ENCODE data around the gene PEX11G.

GRCh38 chr19:6707338-6707801, 13.1 kb downstream of the C3 start:
- PRO-cap: no peak
- RRBS: 89% methylated on average over 3 of the region's 24 CpGs

GRCh38 chr19:6760509-6761313, 6.5 kb downstream of the SH2D3A start:
- PRO-cap: no peak
- RRBS: 97% methylated on average over 3 of the region's 22 CpGs

DNA sequence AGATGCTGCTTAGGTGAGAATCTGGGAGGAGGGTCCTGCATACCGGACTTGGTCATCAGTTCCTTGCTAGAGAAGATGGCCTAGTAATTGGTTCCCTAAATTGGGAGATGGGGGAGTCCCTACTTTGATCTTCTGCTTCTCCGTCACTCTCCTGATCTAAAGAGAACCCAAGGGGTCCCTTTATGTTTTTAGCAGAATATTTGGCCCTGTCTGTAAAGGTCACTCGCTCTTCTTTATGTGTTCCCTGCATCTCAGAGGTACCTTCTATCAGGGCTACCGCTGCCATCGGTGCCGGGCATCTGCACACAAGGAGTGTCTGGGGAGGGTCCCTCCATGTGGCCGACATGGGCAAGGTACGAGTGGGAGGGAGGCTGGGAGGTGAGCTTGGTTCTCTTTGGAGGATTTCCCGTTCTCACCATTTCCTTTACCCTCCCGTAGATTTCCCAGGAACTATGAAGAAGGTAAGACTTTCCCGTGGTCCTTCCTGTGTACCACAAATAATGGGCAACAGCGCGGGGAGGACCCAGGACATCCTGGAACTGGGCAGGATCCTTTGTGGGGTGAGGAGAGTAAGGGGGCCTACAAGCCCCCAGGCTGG, 54.0 kb upstream of the ADGRE1 start:
- PRO-cap: no peak
- RRBS: no CpG with 5 or more reads among the region's 13 CpGs

GRCh38 chr19:7114961-7115995, 45.8 kb downstream of the ZNF557 start:
- PRO-cap: no peak
- RRBS: 70% methylated on average over 3 of the region's 21 CpGs

DNA sequence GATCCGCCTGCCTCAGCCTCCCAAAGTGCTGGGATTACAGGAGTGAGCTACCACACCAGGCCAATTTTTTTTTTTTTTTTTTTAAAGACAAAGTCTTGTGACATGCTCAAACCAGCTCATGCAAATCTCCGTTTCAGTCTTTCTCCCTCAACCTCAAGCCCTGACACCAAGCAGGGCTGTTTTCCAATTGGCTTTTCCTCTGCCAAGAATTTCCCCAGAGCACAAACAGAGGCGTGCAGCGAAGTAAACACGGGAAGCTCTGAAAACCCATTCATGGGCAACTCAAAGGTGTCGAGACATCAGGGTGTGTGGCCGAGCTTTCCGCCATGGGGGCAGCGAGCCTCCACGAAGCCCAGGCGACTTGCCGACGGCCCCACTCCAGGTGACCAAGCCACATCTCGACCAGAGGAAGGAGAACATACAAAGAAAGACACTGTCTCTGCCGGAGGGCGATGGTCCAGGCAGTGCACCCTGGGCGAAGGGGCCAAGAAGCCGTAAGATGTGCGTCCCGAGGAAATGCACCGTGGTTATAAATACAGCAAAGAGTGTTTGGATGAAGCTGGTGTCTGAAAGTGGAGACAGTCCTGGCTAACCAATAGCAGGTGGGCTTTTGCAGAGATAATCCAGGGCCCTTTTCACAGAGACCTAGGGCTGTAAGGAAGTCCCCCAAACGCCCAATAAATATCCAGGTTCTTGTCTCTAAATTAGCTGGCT, 69.9 kb downstream of the INSR start:
- PRO-cap: no peak
- RRBS: no CpG with 5 or more reads among the region's 22 CpGs

GRCh38 chr19:7250972-7251460, 43.2 kb downstream of the INSR start:
- PRO-cap: no peak
- RRBS: no CpG with 5 or more reads among the region's 7 CpGs

DNA sequence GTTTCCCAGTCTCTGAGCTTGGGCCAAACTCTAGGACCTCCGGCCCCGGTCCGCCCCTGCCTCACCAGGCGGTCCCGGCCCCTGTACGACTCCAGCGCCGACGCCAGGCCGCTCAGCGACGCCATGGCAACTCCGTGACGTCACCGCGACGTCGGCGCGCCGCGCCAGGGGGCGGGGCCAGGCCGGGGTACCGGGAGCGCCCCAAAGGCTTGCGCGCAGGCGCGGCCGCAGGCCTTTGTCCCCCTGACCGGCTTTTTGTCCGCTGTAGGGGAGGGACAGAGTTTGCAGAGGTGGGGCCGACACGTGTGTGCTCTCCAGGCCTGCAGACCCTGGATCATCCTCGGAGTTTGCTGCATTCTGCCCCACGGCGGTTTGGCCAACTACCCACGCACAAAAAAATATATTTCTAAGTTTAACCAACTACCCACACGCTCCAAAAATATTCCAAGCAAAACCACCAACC, at the start of gene PEX11G:
Gene PEX11G (minus strand): TSS at position 150 of the 463 bp plus-strand sequence.
- PRO-cap: bidirectional peak, plus-strand start at position 218 of the sequence, minus-strand start at position 131 of the sequence
- RRBS: under 1% methylated on average over 8 of the region's 40 CpGs

DNA sequence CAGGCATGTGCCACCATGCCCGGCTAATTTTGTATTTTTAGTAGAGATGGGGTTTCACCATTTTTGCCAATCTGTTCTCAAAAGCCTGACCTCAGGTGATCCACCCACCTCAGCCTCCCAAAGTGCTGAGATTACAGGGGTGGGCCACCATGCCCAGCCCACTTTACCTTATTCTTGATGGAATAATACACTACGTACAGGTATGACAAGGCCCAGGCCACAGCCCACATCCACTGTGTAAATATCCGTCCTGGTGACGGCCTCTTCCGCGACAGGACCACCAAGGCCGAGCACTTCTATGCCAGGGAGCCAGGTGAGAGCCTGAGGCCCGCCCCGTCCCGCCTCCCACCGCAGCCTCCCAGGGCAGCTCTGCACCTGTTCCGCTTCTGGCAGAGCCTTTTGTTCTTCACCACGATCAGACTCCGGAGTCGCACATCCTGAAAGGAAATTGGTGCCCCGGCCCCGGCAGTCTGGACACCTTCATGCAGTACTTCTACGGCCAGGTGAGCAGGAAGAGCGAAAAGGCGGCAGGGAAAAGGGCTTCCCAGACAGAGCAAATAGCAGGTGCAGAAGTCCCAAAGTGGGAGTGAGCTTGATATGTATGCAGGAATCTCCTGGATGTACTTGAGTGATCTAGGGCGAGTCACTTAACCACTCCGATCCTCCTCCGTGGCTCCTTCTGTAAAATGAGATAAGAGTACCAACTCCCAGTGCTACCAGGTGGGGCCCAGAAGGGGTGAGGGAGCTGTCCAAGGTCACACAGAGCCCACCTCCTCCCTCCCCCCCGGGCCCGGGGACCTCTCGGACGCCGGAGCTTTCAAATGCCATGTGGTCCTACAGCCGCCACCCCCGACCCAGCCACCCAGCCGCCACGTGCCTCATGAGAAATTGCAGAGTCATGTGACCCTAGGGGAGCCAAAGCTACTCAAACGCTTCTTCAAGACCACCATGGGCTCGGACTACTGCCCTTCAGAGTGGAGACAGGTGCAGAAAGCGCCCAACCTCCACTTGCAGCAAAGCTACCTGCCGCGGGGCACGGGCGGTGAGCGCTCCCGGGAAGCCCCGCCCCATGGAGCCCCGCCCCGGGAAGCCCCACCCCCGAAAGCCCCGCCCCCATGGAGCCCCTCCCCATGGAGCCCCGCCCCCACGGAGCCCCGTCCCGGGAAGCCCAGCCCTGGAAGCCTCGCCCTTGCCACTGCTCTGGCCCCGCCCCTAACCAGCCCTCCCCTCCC, 8.2 kb downstream of the TEX45 start:
- PRO-cap: no peak
- RRBS: 1% methylated on average over 9 of the region's 52 CpGs

DNA sequence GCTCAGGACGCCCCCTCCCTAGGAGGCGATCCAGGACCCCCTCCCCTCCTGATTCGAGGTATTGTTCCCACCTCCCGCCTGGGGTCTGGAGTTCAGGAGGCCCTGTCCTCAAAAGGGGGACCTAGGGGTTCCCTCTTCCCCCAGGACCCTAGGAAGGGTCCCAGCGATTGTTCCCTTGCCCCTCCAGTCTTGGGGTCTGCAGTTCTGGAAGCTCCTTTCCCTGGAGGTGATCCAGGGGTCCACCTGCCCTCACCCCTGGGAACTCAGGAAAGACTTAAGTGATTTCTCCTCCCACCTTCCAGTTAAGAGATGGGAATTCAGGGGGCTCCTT, 610 bp downstream of the ZNF358 start:
- PRO-cap: no peak
- RRBS: no CpG with 5 or more reads among the region's 5 CpGs

- PRO-cap: no peak
- RRBS: 88% methylated on average over 20 of the region's 59 CpGs
These were observed 15.7 kb downstream of the PNPLA6 start for GRCh38 chr19:7550893-7551975.

DNA sequence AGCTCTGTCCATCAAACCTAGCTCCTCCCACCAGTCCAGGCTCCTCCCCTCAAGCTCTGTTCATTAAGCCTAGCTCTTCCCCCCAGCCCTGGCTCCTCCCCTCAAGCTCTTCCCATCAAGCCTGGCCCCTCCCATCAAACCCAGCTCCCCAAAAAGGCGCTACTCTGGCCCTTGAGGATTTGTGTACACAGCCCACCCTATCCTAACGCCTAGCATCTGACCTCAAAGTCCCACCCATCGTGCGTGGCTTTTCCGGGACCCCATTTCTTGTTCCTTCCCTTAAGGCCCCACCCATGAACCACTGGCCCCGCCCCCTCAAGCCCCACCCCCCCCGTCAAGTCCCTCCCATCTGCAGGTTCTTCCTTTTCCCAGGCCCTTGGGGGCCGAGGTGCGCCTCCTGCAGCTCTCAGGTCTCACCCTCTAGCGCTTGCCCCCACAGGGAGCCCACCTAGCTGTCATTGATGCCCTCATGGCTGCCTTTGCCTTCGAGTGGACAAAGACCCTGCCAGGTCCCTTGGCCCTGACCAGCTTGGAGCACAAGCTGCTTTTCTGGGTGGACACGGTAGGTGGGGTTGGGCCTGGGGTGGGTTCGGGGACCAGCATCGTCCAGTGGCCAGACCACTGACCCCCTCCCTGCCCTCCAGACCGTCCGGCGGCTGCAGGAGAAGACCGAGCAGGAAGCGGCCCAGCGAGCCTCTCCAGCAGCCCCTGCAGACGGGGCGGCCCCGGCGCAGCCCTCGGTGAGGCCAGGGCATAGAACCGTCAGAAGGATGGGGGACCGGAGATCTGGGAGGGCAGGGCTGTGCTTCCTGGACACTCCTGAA, 10.4 kb downstream of the CAMSAP3 start:
- PRO-cap: no peak
- RRBS: 96% methylated on average over 7 of the region's 27 CpGs

GRCh38 chr19:7637309-7638234, 662 bp downstream of the STXBP2 start:
- PRO-cap: no peak
- RRBS: 2% methylated on average over 8 of the region's 36 CpGs

DNA sequence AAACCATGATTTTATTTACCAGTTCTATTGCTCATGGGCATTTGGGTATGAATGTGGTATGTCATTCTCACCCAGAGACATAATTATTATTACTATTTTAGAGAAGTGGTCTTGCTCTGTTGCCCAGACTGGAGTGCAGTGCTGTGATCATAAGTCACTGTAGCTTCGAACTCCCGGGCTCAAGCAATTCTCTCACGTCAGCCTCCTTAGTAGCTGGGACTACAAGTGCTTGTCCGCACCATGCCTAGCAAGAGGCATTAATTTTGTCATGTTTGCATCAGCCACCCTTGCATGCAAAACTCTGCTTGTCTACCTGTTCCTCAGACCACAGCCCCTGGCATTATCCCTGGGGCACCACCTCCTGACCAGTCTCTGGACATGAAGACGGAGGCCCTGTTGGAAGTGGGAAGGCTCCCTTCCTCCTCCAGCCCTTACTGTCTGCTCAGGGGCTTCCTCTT, 298 bp upstream of the RETN start:
- PRO-cap: no peak
- RRBS: no CpG with 5 or more reads among the region's 5 CpGs

DNA sequence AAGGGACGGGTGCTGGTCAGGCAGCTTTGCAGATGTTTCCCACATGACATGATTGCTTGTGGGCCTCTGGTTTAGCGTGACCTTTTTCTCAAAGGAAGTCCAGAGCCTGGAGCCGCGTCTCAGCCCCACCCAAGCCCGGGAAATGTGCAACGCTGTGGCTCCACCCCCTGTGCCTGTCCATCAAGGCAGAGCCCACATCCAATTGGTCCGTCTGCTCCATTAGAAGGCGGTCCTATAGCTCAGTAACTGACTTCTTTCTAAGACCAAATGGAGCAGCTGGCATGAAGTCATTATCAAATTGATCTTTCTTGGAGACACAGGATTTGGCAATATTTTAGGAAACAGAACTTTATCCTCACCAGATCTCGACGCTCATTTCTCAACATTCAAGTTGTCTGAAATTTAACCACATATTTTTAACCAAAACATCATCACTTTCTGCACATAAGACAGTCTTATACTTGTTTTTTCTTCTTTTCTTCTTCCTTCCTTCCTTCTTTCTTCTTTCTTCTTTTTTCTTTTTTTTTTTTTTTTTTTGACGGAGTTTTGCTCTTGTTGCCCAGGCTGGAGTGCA, 2.5 kb upstream of the MCEMP1 start:
- PRO-cap: no peak
- RRBS: no CpG with 5 or more reads among the region's 11 CpGs

GRCh38 chr19:7718633-7719010, 13.3 kb downstream of the CLEC4G start:
- PRO-cap: no peak
- RRBS: no CpG with 5 or more reads among the region's 7 CpGs

DNA sequence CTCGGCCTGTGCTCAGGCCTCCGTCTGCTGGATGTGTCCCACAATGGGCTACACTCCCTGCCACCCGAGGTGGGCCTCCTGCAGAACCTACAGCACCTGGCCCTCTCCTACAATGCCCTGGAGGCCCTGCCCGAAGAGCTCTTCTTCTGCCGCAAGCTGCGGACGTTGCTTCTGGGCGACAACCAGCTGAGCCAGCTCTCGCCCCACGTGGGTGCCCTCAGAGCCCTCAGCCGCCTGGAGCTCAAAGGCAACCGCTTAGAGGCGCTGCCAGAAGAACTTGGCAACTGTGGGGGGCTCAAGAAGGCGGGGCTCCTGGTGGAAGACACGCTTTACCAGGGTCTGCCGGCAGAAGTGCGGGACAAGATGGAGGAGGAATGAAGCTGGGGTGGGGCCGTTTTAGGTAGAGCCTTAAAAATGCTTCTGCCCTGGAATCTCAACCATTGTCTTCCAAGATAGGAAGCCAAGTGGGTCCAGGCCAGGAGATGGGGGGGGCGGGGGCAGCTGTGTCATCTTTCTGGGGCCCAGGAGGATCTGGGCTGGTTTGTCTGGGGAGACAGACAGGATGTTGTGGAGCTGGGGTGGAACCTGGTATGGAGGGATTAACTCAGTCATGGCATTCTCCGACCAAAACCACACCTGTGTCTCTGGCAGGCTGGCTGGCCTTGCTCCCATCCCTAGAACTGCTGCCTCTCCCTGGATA, 3.0 kb upstream of the MAP2K7 start:
- PRO-cap: no peak
- RRBS: no CpG with 5 or more reads among the region's 20 CpGs

DNA sequence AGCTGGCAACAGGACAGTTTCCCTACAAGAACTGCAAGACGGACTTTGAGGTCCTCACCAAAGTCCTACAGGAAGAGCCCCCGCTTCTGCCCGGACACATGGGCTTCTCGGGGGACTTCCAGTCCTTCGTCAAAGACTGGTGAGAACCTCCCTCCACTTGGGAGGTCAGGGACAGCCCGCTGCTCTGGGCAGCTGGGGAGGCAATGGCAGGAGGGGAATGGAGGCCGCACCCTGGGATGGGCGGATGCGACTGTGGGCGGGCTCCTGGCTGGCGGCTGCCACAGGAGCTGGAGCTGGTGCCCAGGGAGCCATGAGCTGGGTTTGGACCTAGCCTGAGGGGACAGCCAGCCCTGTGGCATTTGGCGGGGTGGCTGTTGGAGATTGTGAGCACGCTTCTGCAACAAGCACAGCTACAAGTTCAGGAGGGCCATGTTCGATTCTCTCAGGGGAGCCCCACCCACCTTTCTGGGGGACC, 3.2 kb upstream of the TGFBR3L start:
- PRO-cap: no peak
- RRBS: no CpG with 5 or more reads among the region's 14 CpGs

- PRO-cap: bidirectional peak, plus-strand start at chr19:7916714, minus-strand start at chr19:7916640; bidirectional peak, plus-strand start at chr19:7916936, minus-strand start at chr19:7916856
- RRBS: 8% methylated on average over 63 of the region's 115 CpGs
These were observed 1.8 kb downstream of the TGFBR3L start for GRCh38 chr19:7916054-7917167.

DNA sequence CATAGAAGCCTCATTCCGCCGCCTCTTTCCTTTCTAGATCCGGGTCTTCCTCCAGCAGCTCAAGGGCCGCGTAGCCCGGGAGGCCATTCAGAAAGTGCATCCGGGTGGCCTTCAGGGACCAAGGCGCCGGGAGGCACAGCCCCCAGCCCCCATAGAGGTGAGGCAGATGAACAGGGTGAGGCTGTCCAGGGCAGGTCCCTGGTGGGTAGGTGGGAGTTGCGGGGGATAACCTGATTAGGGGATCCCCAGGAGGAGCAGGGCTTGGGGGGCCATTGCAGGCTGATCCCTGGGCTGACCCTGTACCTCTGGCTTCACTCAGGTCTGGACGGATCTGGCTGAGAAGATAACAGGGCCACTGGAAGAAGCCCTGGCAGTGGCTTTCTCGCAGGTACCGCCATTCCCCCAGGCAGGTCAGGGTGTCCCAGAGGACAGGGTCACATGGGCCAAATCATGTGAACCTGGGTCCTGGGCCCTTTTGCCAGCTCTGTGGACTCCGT, 1.3 kb downstream of the SNAPC2 start:
- PRO-cap: no peak
- RRBS: no CpG with 5 or more reads among the region's 14 CpGs

- PRO-cap: no peak
- RRBS: no CpG with 5 or more reads among the region's 19 CpGs
These were observed 2.0 kb downstream of the SNAPC2 start for GRCh38 chr19:7922015-7922563.

Data from MCF 10A (cell line).